Smooth muscle cell (in vitro differentiated cells): ENCODE data around the genes ACVR2B and CX3CR1.

GRCh38 chr3:38453444-38454121 is at the start of gene ACVR2B:
Gene ACVR2B (plus strand): TSS chr3:38453890.
- RAMPAGE, long total RNA: no peak

- RAMPAGE, long total RNA: no peak
Observed at GRCh38 chr3:38649309-38649566, 249 bp downstream of the SCN5A start.

- RAMPAGE, long total RNA: no peak
Observed at GRCh38 chr3:38717500-38717890, 68.0 kb upstream of the SCN5A start.

DNA sequence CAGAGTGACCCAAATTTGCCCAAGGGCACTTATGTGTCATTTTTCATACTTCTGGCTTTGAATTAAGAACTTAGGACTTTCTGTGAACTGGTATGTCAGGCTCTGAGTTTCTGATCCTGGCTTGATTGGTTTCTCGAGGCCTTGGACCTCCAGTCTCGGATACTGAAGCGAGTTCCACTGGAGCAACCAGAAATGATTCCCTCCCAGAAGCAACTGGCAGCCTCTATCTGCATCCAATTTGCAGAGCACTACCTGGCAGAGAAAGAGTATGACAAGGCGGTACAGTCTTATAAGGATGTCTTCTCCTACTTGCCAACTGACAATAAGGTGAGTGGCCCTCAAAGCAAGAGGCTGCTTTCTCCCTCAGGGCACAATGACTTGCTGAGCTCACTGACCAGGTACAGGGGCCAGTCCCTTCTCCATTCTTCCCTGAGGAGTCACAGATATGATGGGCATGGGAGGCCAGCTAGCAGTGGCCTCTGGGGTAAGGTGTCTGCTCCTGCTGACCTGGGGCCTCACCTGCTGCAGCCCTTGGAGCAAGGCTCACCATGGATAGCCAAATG is 20.4 kb downstream of the CSRNP1 start:
- RAMPAGE, long total RNA: no peak

DNA sequence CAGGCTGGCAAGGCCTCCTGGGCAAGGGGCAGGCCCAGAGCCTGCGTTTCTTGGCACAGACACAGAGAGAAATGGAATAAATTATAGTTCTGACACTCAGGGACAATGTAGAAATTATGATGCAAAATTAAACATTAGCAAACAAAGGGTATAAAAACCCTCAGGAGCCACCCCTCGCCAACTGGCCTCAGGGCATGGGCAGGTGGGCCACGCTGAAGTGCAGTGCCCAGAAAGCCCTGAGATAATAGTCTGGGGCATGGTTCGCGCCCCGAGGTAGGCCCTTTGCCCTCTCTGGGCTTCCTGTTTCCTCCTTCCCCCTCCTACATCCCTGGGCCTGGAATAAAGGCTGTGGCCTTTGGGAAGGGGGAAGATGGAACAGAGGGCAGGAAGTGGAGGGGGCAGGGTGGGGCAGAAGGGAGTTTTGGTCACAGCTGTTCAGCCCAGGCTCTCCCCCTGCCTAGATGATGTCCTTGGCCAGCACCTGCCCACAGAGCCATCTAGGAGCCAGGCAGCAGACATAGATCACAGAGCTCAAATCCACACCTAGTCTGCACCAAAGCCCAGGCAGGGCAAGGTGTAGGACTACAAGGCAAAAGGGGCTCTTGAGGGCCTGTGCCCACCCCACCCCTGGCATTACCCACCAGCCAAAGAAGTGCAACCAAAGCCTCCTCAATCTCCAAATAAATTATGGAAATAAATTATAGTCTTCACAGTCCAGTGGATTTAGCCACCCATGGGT is 11.3 kb downstream of the CSRNP1 start:
- RAMPAGE, long total RNA: no peak

- RAMPAGE, long total RNA: no peak
Observed at GRCh38 chr3:39148470-39149407, 4.7 kb downstream of the CSRNP1 start.

DNA sequence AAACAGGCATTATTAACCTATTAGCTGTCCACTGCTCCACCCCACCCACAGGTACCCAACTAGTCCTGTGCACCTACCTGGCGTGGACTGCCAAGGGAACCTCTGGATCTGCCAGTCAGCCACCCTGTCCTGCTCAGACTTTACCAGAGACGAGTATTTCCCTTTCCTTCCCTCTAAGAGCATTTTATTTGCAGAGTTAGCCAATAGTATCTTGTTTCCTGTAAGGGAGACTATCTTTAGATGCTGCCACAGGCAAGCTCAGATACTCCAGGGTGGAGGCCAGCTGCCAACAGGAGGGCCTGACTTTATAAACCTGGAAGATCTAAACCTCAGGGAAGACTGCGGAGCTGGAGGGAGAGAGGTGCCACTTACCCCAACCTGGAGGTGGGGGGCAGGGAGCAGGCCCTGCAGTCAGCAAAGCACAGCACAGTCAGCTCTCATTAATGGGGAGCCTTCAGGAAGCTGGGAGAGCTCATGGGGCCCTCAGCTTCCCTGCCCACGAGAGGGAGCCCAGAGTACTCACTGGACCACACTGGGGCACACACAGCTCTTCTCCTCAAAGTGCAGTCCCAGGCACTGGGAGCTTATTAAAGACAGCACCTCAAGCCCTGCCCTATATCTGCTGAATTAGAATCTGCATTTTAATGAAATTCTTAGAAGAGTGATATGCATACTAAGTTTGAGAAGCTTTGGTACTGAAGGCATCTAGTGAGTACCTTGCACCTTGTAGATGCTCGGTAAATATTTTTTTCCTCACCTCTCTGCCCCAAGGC is at the start of gene CX3CR1:
Gene CX3CR1 (minus strand): TSS at position 160 of the 773 bp plus-strand sequence.
- RAMPAGE, long total RNA: no peak

DNA sequence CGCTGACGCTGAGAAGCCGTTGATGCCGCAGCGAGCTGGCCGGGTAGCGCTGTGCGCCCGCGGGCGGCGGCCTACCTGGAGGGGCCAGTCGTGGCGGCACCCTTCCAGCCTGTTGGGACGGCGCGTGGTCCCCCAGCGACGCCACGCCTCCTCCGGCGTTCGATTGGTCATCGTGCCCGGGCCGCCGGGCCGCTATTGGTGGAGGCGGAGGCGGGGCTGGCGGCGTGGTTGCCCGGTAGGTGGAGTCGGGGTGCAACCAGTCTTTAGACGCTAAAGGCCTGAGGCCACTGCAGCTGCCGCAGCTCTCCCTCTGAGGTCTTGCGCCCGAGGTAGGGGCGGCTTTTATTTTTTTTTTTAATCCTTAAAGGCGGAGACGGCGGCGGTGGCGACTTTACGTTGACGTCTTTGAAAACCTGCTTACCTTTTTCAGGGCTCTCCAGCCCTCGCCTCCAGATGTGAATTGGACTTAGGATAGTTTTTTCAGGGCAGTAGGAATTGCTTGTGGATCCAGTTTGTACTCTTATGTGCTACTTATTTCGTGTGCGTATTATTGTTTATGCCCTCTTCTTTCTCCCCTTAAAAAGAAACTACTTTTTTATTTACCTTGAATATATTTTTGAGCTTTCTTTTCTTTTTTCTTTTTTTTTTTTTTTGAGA is 1.1 kb downstream of the SLC25A38 start:
- RAMPAGE, long total RNA: no peak

DNA sequence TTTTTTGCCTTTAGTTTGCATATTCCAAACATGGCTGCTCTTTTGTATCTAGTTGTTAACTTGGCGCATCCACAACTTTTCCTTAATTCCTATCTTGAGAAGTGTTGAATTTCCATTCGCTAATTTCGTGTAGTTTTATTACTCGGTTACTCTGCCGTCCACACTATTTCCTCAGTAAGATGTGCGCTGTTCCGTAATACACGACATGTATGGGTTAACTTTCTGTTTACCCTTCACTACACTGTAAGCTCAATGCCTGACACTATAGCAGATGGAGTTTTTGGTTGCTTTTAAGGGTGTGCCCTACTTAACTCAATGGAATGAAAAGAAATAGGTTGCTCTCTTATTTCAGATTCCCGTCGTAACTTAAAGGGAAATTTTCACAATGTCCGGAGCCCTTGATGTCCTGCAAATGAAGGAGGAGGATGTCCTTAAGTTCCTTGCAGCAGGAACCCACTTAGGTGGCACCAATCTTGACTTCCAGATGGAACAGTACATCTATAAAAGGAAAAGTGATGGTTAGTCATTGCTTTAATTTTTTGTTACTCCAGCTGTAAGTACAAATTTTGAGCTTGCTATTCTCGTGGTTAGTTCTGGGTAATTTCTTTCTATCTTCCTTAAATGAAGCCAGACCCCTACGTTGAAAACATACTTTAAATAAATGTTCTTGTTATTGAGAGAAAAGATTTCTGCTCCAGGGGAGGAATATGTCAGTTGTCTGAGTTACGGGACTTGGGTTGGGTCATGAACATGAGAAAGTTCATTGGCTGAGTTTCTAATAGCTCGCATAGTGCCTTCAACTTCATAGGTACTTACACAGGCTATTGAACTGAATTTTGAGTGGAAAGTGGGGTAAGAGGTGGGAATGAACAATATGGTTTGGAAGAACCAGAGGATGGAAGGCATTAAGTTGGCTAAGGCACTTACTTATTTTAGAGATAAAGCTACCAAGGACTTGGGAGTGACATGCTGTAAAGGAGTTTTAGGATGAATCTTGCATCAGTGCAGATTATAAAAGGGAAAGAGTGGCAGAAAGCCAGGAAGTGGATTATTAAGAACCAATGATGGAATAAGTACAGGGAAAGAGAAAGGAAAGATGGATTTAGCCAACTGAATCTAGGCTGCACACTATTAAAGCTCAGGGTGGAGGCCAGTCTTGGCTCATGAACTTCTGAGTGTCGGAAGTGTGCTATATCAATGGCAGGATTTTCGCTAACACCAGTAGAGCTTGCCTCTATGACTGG is 1.2 kb downstream of the RPSA start:
- RAMPAGE, long total RNA: no peak

GRCh38 chr3:39412362-39413521 is 6.2 kb downstream of the RPSA start:
- RAMPAGE, long total RNA: no peak

DNA sequence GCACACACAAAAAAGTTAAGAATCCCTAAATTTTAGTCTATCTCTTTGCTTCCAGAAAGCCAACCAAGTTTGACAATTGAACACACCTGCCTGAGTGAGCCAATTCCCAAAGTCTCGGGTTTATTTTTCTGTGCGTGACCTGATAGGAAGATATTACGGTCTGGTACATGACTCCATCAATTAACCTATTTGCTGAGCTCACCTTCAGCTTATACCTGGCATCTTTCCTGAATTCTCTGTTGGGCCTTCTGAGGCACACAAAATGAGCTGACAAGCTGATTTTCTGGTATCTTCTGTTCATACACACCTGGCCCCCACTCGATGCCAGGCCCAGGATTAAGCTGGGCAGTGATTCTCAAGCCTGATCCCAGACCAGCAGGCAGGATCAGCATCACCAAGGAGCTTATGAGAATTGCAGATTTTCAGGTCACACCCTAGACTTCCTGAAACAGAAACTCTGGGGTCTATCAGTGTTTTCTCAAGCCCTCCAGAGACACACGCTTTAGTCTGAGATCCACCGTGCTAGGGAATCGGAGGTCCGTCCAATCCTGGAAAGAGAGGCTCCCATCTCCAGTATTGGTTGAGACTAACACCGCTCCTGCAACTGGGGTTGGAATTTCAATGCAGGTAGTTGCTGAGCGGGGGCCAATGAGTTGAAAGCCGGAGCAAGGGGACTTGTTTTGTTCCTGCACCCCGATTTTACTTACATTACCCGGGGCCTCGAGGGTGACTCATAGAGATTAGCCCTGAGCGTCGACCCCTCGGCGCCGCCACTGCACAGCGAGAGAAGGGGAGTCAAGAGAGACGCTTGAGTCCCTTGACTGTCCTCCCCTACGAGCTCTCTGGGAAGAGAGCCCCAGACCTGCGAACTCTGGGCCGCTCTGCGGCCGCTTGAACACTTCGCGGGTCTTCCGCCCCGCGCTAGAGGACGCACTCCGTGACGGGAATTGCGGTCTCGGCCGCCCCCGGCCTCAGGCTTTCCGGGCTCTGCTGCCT is 593 bp upstream of the EIF1B start:
- RAMPAGE, long total RNA: start-site peak on the minus strand centred at position 888 of the sequence, 79 bp wide, 34 and 32 reads in 2 replicates

DNA sequence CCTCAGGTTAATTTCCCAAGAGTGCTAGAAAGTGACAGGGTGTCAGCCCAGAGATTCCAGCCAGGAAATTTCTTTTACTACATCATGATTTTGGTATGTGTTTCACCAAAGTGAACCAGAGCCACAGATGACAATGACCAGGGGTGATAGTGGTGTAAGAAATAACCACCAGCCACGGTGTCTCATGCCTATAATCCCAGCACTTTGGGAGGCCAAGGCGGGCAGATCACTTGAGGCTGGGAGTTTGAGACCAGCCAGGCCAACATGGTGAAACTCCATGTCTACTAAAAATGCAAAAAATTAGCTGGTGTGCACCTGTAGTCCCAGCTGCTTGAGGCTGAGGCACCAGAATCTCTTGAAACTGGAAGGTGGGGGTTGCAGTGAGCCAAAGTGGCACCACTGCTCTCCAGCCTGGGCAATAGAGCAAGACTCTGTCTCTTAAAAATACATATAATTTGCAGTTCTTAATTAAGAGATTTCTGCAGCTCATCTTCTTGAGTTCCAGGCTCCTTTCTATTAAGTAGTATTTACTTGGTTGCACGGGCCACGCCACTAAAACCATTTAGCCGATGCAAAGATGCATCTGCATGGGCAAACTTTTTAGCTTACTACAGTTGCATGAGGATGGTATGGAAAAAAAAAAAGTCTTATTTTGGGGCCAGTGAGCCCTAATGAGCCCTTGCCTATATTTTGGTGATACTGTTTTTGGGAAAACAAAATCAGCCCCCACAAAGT is 3.5 kb downstream of the EIF1B start:
- RAMPAGE, long total RNA: no peak

GRCh38 chr3:40457712-40458367 is 701 bp downstream of the RPL14 start:
- RAMPAGE, long total RNA: no peak

GRCh38 chr3:40621979-40622308 is 97.2 kb downstream of the ZNF621 start:
- RAMPAGE, long total RNA: no peak

DNA sequence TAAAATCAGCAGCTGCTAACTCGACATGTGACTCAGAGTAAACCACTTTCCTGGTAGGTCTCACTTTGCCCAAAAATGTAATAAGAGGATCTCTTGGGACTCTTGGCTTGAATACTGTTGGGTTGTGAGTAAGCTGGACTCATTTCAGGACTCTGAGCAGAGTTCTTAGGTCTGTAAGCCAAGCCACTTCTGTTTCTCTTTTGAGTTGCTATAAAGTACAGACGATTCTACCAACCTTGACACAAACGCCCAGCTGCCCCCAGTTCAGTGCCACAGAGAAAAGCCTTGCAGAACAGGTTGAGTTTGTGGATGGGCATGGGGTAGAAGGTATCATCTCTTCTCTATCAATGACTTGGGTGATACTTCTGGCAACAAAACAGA is 241.2 kb downstream of the ZNF621 start:
- RAMPAGE, long total RNA: no peak

- RAMPAGE, long total RNA: no peak
Observed at GRCh38 chr3:41210858-41211359, 11.6 kb downstream of the CTNNB1 start.

GRCh38 chr3:41235319-41235865 is 36.1 kb downstream of the CTNNB1 start:
- RAMPAGE, long total RNA: no peak

- RAMPAGE, long total RNA: no peak
Observed at GRCh38 chr3:41627351-41628043, 334.4 kb downstream of the ULK4 start.

DNA sequence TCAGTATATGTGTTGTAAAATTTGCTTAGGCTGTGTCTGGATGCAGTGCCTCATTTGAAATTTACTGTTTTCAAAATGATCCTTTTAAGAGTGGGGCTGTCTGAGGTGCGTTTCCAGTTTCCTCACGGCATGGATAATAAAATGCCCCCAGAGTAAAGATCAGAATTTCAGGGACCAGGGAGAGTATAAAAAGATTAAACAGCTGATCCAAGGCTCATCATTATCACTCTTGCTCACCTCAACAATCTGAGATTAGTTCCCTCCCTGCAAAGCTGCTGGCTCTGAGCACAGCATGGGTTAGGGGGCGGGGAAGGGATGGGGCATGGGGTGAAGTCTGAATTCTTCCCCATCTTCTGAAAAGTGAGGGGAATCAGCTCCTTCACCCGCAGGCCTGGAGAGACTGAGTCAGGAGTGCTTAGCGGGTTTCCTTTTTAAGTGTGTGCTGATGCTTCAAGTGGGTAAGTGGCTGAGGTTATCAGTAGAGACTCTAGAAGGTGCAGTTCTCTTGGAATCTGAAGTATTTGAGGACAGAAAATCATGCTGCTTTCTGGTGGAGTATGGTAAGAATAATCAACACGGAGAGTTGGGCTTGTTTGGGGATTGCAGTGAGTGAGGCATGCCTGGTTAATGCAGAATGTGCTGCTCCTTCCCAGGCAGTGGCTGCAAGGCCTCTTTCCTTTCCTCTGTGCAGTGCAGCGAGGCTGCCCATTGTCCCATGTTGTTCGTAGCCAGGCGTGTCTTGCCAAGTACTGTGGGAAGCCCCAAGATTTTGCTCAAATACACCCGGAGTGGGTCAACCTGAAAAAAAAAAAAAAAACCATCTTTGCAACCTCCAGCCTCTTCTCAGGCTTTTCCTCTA is 59.2 kb upstream of the TRAK1 start:
- RAMPAGE, long total RNA: no peak

- RAMPAGE, long total RNA: no peak
Observed at GRCh38 chr3:42130074-42130764, 39.1 kb downstream of the TRAK1 start.